Left cardiac atrium (tissue), 1 donor: ENCODE measurements around a stretch of chr15.

DNA sequence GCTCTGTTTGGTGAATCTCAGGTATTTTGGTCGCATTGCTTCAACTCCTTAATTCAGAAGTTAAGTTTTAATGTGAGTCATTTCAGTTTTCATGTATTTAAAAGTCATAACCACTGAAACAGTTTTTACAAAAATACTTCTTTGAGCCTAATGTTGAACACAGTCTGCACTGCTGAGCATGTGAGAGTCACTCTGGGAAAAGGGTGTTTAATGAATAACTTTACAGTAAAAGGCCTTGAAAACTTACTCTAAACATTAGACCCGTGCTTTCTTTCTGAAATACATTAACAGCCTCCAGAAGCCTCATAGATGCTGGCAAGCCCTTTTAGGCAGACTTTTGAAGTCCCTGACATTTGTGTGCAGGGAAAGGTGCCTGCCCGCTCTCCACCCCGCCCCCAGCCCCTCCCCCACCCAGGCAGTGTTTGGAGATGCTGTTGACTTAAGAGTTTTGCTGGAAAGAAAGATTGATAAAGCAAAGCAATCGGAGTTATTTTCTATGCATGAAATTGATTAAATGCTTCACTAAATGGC lies 68.9 kb upstream of the NR2F2 start:
- PRO-cap, result no peak

GRCh38 chr15:96273535-96274192 lies 56.8 kb upstream of the NR2F2 start:
- PRO-cap, result no peak

DNA sequence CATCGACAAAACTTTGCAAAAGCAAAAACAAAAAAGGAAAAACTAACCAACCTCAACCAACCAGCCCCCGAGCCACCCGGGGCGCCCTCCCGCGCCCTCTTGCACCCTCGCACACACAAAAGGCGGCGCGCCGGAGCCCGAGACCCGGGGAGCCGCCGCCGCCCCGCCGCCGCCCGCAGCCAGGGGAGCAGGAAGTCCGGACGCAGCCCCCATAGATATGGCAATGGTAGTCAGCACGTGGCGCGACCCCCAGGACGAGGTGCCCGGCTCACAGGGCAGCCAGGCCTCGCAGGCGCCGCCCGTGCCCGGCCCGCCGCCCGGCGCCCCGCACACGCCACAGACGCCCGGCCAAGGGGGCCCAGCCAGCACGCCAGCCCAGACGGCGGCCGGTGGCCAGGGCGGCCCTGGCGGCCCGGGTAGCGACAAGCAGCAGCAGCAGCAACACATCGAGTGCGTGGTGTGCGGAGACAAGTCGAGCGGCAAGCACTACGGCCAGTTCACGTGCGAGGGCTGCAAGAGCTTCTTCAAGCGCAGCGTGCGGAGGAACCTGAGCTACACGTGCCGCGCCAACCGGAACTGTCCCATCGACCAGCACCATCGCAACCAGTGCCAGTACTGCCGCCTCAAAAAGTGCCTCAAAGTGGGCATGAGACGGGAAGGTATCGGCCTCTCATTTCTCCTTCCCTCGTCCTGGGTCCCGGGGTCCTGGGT lies 1.5 kb downstream of the NR2F2 start:
- PRO-cap, result no peak

GRCh38 chr15:96341799-96342507 lies 11.5 kb downstream of the NR2F2 start:
- PRO-cap, result no peak

DNA sequence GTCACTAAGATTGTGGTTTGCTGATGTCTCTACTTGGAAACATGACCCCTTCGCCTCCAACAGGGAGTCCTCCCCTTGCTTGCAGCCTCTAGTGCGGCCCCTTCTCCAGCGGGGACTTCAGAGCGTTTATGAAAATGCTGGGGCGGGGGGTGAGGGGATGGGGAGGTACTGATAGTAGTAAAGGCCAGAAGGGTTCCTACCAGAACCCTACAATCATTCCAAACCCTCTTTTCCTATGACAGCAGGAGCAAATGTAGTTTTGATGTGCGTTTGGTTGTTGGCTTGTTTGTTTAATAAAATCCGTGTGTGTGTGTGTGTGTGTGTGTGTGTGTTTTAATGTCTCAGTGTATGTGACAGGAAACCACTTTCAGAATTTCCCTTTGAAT lies 17.5 kb downstream of the NR2F2 start:
- PRO-cap, result no peak

GRCh38 chr15:96350251-96350481 lies 19.7 kb downstream of the NR2F2 start:
- PRO-cap, result no peak

DNA sequence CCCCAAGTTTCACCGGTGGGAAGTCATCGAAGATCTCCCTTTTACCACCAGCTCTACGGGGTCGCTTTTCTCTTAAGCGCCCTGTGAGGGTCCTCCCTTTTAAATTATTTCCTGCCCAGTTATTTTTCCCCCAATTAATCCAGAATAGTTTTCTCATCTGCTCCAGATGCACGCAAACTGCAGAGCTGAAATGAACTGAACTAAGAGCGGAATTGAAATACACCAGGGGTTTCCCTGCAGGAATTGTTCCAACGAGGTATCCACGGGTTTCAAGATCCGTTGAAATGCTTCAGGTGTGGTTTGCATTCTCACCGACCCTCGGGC lies 87.0 kb downstream of the NR2F2 start:
- PRO-cap, result no peak

GRCh38 chr15:96491262-96491708 lies 160.8 kb downstream of the NR2F2 start:
- PRO-cap, result no peak

GRCh38 chr15:96888642-96889040 lies 558.1 kb downstream of the NR2F2 start:
- PRO-cap, result no peak

GRCh38 chr15:96983973-96984939 lies 653.8 kb downstream of the NR2F2 start:
- PRO-cap, result no peak

DNA sequence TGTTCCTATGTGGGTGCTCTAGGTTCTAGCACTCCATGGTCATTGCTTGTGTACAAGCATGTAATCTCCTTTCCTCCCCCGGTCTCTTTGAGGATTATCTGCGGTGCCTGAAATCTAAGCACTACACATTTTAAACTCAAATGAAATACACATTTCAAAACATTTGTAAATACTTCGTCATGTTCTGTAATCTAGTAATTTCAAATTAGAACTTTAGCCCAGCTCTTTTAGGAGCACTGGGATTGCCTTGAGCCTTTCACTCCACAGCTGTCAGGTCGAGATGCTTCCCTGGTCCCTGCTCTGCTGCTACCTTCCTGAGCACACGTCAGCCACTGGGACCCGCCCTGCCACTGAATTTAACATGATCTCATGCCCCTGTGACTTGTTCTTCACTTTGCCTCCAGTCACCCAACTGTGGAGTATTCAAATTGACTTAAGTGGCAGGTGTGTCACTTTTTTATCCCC lies 3.2 kb downstream of the ARRDC4 start:
- PRO-cap, result no peak

- PRO-cap, result no peak
These were observed 9.3 kb downstream of the ARRDC4 start for GRCh38 chr15:97969823-97970100.

DNA sequence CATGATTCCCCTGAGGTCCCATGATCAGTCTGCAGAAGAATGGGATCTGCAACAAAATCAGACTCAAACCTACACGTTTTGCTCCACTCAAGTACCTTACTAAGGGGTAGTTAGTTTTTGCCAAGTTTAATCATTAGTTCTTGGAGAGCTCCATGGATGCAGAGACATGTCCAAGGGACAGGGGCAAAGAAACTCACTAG lies 103.9 kb downstream of the ARRDC4 start:
- PRO-cap, result no peak

GRCh38 chr15:98428296-98428991 lies 219.9 kb upstream of the IGF1R start:
- PRO-cap, result no peak

- PRO-cap, result no peak
These were observed 134.2 kb upstream of the IGF1R start for GRCh38 chr15:98514188-98514579.

- PRO-cap, result unidirectional peak, minus-strand start at chr15:98600622
These were observed 48.0 kb upstream of the IGF1R start for GRCh38 chr15:98600227-98600763.

GRCh38 chr15:98715426-98715922 lies 67.1 kb downstream of the IGF1R start:
- PRO-cap, result no peak

DNA sequence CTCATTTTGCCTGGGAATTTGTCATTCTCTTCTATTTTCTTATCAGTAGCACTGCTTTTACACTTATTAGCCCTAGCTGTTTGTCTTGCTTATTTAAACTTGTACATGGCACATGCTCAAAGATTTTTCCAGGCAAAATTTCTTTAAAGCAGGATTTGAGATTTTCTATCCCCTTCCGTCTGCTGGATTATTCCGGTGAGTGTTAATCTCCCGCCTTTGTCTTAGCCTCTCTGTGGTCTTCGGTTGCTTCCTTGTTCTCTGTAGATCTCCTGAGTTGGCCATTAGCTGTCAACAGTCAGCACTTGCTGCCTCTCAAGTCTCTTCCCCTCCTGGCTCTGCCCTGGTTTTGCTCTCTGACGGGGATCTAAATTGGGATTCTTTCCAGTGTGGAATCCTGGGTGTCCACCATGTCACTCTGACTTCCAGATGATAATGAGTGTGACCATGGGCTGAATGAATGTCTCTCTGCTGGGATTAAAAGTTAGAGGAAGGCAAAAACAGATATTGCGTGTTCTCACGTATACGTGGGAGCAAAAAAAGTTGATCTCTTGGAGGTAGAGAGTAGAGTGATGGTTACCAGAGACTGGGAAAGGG lies 121.5 kb downstream of the IGF1R start:
- PRO-cap, result no peak

GRCh38 chr15:98776662-98777231 lies 128.4 kb downstream of the IGF1R start:
- PRO-cap, result no peak

DNA sequence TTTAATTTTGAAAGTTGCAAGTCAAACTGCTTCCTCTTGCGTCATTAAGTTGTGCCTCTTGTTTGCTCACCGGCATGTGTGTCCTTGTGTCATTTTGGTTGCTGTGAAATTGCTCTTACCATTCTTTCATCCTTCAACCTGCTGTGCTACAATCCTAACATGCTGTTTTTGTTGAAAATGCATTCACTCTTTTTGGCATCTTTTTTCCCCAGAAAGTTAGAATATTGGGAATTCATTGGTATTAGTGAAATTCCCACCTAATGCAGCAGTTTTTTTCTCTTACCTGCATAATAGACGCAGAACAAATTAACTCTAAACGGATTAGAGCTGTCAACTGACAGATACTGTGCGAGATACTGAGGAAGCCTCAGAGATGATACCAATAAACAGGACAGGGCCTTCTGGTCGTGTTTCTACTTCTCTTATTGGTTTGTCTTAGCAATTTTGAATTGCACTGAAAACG lies 164.5 kb downstream of the PGPEP1L start:
- PRO-cap, result no peak